ENCODE results near the gene NKAIN2.

- PRO-cap: no peak
- RAMPAGE, long total RNA, 2 experiments: no peak in any of the 2 experiments
Measured at GRCh38 chr6:121952217-121952460, 447.3 kb upstream of the HSF2 start.

GRCh38 chr6:122280146-122281168 lies 119.0 kb upstream of the HSF2 start:
- PRO-cap: no peak
- RAMPAGE, long total RNA, 2 experiments: no peak in any of the 2 experiments

DNA sequence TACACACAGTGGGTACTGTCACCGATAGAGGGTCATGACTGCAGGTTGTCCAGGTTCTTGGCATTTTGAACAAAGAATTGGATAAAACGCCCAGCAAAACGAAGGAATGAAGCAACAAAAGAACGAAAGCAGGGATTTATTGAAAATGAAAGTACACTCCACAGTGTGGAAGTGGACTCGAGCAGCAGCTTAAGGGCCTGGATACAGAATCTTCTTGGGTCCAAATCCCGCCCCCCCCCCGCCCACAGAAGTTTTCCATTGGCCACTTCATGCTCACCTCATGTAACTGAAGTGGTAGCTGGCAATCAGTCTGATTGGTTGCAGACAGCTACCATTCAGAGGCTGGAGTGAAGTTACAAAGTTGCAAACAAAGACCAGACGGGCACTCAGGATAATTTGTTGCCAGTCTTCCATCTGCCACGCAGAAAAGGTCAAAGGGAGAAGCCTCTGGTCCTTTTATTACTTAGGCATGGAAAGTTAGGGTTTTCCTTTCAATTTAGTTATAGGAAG lies 25.9 kb upstream of the FABP7 start:
- PRO-cap: unidirectional peak, minus-strand start at position 186 of the sequence
- RAMPAGE, long total RNA, 2 experiments: no peak in any of the 2 experiments

- PRO-cap: no peak
- RAMPAGE, long total RNA, 2 experiments: no peak in any of the 2 experiments
Measured at GRCh38 chr6:122788613-122788890, 506 bp upstream of the SMPDL3A start.

- PRO-cap: no peak
- RAMPAGE, long total RNA, 2 experiments: no peak in any of the 2 experiments
Measured at GRCh38 chr6:123803006-123804505, at the start of gene NKAIN2. NKAIN2 (plus strand) TSS chr6:123803865.

DNA sequence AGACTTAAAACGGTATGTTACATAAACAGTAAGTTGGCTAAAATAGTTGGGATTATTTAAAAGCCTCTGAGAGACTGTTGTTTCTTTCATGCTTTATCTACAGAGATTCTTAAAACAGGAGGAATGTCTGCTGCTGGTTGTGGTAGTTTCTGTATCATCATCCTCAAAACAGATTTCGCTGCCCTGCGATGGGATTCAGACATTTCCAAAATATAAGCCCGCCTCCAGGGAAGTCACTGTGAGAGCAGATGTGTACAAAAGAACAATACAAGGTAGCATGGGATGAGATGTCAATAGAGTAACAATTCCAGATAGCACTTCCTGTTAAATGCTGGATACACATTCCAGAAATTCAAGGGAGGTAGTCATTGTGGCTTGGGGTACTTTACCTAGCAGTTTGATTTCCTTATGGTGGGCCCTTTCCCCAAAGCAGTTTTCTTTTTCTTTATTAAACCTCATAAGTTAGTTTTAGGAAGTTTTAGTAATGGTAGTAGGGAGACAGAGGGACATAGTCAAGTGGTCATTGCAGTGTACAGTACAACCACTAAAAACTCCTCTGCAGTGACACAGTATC lies 2.5 kb downstream of the RNF217 start:
- PRO-cap: no peak
- RAMPAGE, long total RNA, 2 experiments: no peak in any of the 2 experiments

GRCh38 chr6:125044907-125045581 lies 82.8 kb downstream of the RNF217 start:
- PRO-cap: no peak
- RAMPAGE, long total RNA, 2 experiments: start-site peak on the plus strand in 1 of 2 experiments, at chr6:125045140-125045249 at its widest, 5 reads per replicate

DNA sequence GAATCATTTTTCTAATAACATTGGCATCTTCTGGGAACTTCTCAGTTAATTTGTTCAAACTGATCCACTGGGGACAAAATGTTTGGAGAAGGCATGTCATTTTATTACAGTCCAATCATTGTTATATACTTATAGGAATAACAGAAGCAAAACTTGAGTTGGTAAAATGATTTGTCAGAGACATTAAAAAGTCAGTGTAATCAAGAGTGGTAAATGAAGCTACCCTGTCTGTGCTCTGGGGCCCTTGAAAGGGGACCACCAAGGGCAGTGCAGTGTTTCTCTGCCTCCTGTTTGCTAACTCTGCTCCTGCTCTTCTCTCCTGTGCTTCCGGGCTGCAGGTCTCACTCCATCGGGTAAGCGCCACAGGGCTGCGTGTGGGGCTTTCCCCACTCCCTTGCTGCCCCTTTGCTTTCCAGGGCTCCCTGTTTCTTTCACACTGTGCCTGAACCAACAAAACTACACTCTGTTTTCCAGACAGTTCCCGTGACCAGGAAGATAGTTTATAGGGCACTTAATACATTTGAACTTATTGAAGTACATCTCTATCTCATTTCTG lies 50.0 kb downstream of the HDDC2 start:
- PRO-cap: no peak
- RAMPAGE, long total RNA, 2 experiments: no peak in any of the 2 experiments

DNA sequence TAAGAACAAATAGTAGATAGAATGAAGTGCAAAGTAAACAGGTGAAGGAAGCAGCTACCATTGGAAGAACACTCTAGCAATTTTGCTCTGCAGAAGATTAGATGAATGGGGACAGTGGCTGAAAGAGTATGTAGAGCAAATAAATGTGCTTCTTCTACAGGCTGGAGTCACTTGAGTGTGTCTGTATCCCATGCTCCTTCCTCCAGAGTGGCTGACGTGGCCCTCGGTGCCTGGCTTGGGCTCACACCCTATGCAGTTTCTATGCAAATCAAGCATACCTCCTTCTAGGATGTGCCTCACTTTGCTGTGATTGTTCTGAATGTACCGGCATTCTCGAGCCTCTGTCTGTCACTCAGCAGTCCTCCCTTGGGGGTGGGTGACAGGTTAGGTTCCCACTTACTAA lies 55.0 kb upstream of the HDDC2 start:
- PRO-cap: no peak
- RAMPAGE, long total RNA, 2 experiments: no peak in any of the 2 experiments

DNA sequence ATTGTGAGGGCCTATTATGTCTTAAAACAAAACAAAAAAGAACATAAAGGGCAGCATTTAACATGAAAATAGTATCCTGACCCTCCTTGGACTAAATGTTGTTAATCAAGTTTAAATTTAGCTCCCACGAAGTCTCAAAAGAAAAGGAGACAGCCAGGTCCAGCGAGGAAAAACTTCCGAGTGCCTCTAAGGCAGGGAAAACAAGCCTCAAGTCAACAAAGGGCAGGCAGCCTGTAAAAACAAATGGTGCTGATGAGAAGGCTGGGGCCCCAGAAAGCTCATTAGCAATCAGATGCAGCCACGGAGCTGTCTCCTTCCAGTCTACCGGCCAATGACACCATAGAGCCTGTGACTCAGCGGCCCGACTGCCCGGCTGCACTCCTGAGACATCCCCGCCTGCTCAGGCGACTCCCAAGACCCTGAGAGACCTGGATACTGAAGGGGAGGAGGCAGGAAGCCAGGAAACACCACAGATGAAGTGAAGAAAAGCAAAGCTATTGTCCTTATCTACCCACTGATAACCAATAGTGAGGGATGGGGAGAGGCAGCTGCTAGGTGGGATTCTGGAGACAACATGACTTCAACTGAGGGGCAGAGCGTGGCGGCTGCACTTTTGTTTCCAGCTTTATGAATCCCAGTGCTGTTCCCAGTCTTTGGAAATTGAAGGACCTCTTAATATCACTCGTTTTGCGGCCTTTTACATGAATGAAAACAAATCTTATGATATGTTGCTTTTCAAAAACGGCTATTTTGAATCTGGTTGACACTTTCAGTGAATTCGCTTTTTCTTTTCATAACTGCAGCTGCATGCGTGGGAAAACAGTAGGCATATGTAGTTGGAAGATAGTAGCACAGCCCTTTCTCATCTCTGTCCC lies 120.2 kb upstream of the HDDC2 start:
- PRO-cap: no peak
- RAMPAGE, long total RNA, 2 experiments: no peak in any of the 2 experiments

DNA sequence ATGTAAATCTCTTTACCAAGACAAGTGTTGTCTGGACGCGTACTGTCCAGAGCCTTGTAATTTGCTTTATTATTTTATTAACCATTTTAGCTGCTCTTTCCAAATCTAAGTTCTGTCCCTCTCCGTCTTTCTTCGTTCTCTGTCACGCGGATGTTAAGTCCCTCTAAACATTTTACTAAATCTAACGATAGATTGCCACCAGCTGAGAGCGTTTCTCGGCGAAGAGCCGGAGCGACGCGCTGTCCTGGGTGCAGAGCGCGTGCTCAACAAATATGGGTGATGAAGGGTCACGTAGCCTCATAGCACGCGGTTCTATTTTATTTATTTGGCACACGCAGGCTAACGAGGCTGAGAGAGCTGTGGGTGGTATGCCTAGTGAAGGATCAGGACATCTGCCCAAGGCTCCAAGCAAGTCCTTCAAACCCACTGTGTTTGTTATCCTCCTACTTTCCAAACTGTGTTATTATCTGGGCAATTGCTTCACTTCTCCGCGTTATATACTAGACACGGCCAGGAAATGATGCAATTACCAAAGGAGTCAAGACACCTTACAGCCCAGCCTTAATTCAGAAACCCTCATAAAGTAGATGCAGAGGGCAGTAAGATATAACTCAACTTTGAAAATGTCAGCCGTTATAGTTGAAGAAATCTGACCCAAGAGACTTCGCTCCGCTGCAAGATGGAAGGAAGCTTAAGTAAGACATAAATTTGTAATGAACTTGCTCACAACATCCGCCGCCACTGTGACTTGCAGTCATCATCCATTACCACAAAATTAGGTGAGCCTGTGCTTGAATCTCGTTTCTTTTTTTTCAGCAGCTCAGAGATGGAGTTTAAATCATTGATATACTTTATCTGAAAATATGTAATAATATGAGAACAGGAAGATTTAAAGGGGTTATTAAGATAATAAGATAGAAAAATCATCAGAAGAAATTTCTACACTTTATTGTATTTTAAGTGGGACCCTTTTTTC lies 9.9 kb upstream of the NCOA7 start:
- PRO-cap: bidirectional peak, plus-strand start at position 525 of the sequence, minus-strand start at position 246 of the sequence
- RAMPAGE, long total RNA, 2 experiments: start-site peak on the plus strand in 1 of 2 experiments, centred at position 562 of the sequence, 34 reads per replicate

DNA sequence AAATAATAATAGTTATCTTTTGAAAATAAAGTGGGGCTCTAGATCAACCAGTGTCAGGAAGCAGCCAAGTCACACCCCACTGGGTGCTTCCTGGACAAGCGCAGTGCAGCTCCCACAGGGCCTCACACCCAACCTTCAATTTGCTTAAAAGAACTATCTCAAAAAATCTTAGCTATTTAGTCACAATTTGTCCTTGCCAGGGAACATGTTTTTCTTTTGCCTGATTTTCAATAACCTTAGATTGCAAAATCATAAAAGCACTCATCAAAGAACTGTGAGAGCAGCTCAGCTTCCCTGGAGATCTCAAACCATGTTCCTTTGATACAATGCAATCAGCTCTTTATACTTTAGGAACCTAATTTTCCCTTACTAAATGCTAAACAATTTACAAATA lies 1.6 kb upstream of the NCOA7 start:
- PRO-cap: no peak
- RAMPAGE, long total RNA, 2 experiments: no peak in any of the 2 experiments

GRCh38 chr6:125818717-125818999 lies 27.9 kb downstream of the NCOA7 start:
- PRO-cap: no peak
- RAMPAGE, long total RNA, 2 experiments: no peak in any of the 2 experiments

DNA sequence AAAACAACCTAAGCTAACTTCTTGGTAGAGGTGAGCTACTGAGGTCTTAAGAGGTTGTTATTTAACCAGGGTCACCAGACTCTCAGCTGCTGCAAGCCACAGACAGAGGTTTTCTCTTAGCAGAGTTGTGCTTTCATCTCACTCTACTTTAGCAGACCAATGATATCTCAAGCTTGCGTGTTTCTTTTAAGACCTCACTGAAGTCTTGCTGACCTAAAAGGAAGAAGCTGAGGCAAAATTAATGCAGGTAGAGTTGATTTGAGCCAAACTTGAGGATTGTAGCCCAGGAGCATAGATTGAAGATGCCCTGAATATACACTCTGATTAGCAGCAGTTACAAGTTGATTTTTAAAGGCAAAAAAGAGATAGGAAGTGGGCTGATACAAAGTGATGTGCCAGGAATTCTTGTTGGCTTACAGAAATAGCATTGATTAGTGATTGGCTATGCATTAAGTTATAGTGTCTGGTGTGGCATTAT lies 43.7 kb downstream of the NCOA7 start:
- PRO-cap: no peak
- RAMPAGE, long total RNA, 2 experiments: no peak in any of the 2 experiments

- PRO-cap: no peak
- RAMPAGE, long total RNA, 2 experiments: no peak in any of the 2 experiments
Measured at GRCh38 chr6:125845041-125845586, 54.4 kb downstream of the NCOA7 start.

GRCh38 chr6:125867469-125868066 lies 76.8 kb downstream of the NCOA7 start:
- PRO-cap: no peak
- RAMPAGE, long total RNA, 2 experiments: no peak in any of the 2 experiments

DNA sequence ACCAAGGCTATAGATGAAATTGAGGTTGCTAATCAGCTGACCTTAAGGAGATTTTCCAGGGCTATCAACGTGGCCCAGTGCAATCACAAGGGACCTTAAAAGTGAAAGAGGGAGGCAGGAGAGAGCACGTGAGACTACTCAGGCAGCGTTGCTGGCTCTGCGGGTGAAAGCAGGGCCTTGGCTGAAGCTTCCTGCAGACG lies 78.7 kb downstream of the NCOA7 start:
- PRO-cap: no peak
- RAMPAGE, long total RNA, 2 experiments: no peak in any of the 2 experiments

DNA sequence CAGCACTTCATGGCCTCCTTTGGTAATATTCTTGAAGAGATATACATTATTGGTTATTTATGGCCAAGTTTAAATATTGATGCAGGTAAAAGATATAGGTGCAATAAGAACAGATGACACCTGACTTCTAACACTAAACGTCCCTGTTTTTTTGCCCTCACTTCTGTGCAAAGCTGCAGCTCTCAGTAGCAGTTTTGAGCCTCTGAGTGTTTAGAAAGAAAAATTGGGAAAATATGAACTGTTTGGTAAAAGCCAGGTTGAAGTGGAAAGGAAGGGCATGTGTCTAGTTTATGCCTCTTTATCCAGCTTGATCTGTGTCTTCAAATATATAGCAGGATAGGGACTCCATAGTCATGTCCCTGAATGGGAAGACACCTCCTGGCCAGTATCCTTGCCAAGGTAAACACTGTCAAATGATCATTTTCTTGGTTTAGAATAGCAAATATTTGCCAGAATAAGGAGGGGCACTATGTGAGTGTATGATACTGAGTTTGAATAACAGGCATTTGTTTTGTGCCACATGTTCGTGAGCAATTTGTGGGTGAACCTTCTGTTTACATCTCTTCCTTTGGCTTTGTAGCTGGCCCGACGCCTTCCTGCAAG lies 34.4 kb upstream of the HINT3 start:
- PRO-cap: no peak
- RAMPAGE, long total RNA, 2 experiments: no peak in any of the 2 experiments

GRCh38 chr6:125942778-125943542 lies 13.6 kb upstream of the HINT3 start:
- PRO-cap: no peak
- RAMPAGE, long total RNA, 2 experiments: no peak in any of the 2 experiments

GRCh38 chr6:126040706-126041562 lies 54.6 kb downstream of the TRMT11 start:
- PRO-cap: no peak
- RAMPAGE, long total RNA, 2 experiments: no peak in any of the 2 experiments